Glomerular endothelial cell (primary cell): ENCODE measurements around the gene PRDM9.

- RAMPAGE, long total RNA = no peak
These were observed 62.7 kb upstream of the ZNF622 start for GRCh38 chr5:16528248-16528727.

- RAMPAGE, long total RNA = no peak
These were observed 84.7 kb upstream of the RETREG1 start for GRCh38 chr5:16701309-16702031.

DNA sequence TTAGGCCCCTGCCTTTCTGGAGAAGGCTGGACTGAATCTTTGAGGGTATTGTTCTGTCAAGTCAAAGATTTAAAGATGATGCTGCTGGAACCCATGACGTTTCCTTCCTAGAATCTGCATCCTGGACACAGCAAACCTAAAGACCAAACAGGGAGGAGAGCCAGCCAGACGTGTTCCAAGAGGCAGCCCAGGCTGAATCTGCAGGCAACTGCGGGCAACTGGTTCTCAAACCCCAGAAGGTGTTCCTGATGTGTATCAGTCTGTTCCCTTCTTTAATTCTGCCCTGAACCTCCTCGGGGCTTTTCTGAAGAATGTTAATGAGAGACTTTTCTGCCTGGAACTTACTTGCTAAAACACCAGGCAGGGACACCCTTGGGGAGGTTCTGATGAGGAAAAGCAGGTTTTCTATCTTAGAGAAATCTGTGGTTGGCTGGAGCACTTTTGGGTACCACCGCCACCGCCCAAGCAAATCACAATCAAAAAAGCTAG lies 132.8 kb upstream of the RETREG1 start:
- RAMPAGE, long total RNA = no peak

DNA sequence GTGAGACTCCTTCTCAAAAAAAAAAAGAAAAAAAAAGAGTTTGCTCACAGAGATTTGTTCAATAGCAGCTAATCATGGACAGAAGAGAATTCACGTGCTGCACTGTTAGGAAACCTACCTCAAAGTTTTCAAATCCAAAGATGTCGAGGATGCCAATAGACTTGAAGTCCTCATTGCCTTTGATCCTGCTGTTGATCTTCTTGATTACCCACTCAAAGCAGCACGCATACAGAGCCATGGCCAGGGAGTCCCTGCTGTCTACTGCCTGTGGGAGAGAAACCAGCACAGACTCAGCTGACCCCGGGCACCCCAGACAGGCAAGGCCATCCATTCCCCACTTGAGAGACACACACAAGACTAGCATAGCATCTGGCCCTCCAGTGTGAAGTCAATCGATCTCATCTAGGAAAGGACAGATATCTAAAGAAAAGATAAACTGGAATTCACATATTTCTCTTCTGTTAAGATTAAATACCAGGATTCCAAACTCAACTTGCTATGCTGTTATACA lies 147.4 kb upstream of the RETREG1 start:
- RAMPAGE, long total RNA = no peak

GRCh38 chr5:17277584-17277943 lies 60.1 kb downstream of the BASP1 start:
- RAMPAGE, long total RNA = no peak

DNA sequence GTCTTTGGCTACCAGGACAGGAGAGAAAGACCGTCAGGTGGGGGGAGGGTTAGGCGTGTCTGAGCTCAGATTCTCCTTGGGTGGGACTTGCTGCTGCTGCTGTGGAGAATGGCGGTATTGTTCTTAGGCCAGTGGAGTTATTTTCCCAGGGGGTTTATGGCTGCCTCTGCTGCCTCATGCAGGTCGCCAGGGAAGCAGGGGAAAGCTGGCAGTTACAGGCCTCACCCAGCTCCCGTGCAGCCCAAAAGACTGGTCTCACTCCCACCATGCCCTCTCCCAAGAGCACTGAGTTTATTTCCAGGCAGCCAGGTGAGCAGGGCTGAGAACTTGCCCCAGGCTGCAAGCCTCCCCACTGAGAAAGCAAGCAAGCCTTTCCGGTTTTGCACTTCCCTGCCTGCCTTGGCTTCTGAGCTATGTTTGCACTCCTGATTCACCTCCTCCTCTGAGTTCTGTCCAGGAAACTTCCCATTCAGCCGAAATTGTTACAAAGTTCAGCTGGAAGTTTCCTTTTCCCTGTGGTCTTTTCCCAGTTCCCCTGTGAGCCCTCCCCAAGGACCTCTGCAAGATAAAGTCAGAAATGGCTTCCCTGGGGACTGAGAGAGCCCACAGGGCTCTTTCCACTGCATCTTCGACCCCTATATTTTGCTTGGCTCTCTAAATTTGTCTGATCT lies 296.1 kb upstream of the H3Y1 start:
- RAMPAGE, long total RNA = no peak

DNA sequence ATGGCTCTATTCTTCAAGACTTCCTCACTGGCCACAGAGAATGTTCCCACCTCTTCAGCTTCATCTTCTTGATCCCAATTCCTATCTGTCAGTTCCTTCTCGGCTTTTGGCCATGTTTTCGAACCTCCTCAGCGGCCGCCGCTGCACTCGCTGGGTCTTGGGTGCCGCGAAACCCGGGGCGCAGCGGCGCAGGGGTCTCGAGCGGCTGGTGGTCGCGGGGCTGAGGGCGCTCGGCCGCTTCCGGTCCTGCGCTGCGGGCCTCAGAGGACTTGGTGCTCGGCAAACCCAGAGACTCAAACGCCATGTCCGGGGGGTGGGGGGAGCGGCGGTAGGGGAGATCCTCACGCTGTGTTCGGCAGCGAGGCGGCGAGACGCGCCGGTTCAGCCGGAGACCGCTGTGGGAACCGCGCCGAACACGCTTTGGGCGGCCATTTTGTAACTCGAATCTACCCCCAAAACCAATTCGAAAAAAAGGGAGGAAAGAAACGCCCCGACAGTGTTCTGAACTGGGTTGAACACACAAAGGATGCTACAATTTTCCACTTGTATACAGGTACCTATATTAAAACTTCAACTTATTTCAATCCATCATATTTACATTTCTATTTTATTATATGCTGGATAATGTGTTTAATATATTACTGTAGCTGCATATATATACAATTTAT lies 317.5 kb upstream of the CDH18 start:
- RAMPAGE, long total RNA = no peak

DNA sequence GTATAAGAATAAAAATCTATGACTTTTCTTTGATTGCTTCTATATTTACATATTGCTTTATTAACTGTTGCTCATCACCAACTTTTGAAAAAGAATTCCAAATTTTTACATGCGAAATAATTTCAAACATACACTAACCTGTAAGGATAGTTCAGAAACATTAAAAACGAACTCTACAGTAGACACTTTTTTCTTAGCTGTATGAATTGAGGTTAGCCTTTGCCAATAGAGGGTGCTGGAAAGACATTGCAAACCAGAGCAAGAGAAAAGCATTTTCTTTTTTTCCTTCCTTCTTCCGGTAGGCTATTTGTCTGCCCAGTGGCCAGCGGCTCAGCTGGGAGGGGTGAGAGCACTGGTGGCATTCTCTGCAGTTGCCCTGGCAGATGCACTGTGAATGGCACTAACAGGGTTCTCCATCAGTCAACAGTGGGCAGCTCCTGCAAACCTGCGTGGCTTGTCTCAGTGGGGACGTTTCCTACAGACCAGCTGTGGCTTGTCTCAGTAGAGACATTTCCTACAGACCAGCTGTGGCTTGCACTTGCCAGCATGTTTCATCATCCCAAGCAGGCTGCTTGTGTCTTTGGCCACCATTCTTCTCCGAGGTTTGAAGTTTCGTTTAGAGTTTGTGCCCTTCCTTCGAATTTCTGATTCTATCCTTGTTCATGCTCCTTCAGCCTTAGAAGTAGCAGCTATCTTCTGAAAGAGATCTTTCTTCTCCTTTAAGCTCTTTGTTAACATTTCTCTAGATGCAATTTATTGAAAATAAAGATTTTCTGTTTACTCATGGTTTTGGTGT lies 984.5 kb upstream of the CDH18 start:
- RAMPAGE, long total RNA = no peak

DNA sequence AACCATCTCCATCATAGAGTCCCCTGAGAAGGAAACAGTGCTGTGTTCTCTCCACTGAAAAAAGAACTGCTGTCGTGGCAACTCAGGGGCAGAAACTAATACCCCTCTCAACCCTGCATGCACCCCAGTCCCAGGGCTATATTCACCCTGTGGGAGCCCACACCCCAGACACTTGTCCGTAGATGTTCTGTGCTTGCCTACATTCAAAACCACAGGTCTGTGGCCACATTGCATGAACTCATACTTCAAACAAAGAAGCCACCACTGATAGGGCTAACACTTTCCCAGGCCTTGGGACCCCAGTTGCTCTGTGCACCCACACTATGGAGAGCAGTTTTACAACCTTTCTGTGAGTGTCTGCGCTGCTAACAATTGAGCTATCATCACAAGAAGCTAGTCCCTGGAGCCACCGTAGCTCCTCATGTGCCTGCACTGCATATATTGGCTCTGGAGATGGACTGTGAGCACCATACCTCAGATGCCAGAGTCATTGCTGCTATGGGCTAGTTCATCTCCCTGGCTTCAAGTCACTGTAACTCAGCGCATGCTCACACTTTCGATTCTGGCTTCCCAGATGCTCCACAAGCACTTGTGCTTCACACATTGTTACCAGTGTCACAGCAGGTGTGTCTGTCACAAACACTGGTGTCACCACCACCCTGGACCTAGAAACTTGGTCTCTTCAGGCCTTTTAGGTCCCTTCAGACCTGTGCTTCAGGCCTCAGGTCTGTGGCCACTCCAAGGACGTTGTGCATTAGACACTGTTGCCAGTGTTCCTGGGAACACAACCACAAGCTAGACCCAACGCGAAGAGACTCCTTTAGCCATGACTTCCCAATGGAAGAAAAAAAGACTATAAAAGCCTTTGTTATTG lies 1319.4 kb downstream of the CDH12 start:
- RAMPAGE, long total RNA = no peak

GRCh38 chr5:23506866-23507805 lies at the start of gene PRDM9:
TSS of gene PRDM9 (plus strand) at chr5:23507609.
- RAMPAGE, long total RNA = no peak

DNA sequence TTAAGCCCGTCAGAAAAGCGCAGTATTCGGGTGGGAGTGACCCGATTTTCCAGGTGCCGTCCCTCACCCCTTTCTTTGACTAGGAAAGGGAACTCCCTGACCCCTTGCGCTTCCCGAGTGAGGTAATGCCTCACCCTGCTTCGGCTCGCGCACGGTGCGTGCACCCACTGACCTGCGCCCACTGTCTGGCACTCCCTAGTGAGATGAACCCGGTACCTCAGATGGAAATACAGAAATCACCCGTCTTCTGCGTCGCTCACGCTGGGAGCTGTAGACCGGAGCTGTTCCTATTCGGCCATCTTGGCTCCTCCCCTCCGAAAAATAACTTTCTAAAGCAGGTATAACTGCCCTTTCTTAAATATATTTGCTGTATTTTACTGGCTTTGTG lies 438.6 kb upstream of the CDH10 start:
- RAMPAGE, long total RNA = no peak

DNA sequence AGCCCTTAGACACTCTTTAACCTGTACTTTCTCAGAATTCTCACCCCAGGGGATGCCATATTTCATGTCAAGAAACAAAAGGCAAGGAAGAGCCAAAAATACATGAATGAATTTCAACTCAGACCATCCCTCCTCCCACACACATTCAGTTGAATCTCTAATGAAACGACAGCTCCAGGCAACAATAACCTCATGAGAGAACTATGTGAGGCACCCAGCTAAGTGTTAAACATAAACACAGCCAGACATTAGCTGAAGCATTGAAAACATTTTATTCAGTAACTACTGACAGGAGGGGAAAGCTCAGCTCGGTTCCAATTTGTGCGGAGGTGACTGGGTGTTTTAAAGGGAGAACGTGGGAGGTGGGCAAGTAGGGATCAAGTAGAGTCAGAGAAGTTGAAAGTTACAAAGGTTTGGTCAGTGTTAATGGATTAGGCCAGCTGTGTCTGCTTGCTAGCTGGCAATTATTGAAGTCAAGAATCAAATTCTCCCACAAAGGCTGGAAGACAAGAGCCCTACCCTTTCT lies 1359.2 kb upstream of the CDH9 start:
- RAMPAGE, long total RNA = no peak

GRCh38 chr5:28810235-28810734 lies 1771.9 kb upstream of the CDH9 start:
- RAMPAGE, long total RNA = no peak

DNA sequence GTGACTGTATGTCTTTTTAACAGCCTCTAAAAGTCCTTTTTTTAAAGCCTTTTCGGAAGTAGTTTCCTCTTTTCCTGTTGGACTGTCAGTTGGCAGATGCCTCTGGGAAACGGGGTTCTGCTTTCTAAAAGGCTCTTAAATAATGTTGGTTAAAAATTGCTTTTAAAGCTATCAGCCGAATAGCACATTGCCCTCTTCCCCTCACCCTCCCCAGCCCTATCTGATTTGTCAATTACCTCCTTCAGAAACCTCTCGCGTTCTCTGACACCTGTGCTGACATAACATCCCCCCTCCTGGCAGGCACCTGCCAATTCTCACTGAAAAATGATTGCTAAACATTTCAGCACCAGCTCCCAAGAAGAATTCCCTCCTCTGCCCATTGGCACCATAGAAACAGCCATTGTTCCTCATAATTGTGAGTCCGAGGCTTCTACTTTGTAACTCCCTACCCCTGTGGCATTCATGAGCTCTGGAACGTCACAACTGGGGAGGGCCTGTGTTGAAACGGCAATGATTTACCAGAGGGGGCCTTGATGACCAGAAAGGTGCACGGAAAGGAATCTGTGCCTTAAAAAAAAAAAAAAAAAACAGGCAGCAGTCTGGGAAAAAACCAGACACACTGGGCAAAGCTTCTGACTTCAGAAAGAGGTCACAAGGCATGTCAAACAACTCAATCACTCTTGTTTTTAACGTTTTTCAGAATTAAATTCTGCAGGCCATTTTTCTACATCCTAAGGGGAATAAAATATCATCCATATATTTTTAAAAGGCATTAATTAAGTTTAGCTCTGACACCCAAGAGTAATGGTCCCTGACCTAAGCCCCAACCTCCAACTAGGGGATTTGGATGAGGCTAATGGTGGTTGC lies 20.3 kb downstream of the CDH6 start:
- RAMPAGE, long total RNA = no peak

- RAMPAGE, long total RNA = no peak
These were observed 252.3 kb downstream of the GOLPH3 start for GRCh38 chr5:31921774-31922293.

GRCh38 chr5:32090713-32091060 lies 83.4 kb downstream of the GOLPH3 start:
- RAMPAGE, long total RNA = no peak

DNA sequence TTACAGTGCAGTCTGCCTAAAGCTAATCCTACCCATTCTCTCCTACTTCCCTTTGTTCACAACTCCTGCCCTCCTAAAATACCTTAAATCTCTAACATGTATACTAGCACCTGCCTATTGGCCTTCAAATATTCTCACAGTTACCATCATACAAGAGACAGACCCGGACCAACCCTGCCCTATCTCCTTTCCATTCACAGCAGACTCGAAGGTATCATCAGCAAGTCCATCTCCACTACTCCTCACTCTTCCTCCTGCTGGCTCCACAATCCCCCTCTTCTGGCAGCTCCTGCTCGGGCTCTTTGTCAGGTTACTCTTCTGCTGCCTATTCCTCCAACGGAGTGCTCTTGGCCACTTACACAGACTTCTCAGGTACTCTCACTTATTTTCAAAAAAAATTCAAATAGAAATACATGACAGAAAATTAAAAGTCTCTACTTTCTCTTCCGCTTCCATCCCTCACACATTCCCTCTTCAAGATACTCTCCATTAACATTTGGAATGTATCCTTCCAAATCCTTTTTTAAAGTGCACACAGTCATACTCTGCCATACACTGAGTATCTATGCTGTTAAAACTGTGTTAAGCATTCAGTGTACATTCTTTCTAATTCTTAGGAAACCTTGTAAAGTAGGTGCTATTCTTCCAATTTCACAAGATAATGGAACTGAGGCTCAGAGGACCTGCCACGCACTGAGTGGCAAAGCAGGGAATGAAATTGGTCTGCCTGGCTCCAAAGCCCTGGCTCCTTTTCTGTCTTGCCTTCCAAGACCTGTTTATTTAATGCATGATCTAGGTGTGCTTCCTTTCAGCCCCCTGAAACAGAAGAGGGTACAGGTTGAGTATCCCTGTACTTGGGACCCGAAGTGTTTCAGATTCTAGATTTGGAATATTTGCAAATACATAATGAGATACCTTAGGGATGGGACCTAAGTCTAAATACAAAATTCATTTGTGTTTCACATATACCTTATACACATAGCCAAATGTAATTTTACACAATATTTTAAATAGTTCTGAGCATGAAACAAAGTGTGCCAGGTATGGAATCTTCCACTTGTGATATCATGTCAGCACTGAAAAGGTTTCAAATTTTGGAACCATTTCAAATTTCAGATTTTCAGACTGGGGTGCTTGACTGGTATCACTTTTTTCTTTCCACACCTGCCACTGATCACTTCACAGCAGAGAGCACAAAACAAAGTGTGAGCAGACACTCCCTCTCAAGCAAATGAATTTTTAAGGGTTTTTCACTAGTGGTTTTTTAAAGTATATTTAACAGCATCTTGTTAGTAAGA lies 15.3 kb downstream of the GOLPH3 start:
- RAMPAGE, long total RNA = no peak

GRCh38 chr5:32168512-32169237 lies 5.4 kb downstream of the GOLPH3 start:
- RAMPAGE, long total RNA = no peak

DNA sequence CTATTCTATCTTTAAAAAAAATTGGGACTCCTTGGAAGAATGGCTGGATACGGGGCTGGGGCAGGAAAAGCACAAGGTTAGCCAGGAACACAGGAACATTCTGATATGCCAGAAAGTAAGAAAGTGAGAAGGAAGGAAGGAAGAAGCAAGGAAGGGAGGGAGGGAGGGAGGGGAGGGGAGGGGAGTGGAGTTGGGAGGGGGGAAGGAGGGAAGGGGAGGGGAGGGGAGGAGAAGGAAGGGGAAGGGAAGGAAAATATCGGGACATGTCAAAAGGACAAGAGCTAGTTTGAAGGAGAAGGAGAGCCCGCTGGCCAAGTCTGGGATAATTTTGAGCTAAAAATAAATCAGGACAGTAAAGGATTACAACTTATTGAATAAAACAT lies 26.3 kb upstream of the GOLPH3 start:
- RAMPAGE, long total RNA = no peak

DNA sequence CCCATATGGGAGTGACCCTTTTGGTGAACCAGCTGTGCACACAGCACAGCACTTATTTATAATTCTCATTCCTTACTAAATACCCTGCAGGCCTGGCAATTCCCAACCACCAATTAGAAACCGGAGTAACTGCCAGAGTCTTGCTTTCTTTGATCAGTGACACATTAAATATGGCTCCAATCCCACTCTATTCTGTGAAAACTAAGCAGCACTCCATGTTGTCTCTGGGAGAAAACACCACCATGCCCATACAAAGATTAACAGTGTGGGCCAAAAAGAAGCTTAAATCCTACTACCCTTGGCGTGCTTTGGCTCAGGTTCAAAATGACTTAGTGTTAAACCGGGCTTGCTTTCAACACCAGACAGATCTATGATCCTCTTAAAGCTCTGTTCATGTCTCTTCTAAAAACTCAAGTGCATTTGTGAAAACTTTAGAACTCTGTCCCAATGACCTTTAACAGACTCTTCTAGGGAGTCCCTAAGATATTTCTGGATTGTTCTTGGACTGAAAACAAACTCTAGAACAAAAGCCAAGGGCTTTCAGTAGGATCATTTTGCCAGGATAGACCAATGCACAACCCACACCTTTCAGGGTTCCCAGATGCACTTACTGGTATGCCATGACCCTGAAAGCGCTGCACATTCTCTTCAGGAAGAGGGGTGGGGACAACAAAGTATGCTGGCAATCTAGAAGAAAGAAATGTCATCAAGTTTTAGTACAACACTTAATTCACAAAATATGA lies 57.5 kb downstream of the MTMR12 start:
- RAMPAGE, long total RNA = no peak